SP-49 (cell line): ENCODE results near the gene RAB7A.

GRCh38 chr3:128145230-128145787 is 8.0 kb upstream of the EEFSEC start:
- PRO-cap: no peak

GRCh38 chr3:128231451-128231996 is 78.2 kb downstream of the EEFSEC start:
- PRO-cap: no peak

- PRO-cap: no peak
Observed at GRCh38 chr3:128254968-128255474, 101.7 kb downstream of the EEFSEC start.

DNA sequence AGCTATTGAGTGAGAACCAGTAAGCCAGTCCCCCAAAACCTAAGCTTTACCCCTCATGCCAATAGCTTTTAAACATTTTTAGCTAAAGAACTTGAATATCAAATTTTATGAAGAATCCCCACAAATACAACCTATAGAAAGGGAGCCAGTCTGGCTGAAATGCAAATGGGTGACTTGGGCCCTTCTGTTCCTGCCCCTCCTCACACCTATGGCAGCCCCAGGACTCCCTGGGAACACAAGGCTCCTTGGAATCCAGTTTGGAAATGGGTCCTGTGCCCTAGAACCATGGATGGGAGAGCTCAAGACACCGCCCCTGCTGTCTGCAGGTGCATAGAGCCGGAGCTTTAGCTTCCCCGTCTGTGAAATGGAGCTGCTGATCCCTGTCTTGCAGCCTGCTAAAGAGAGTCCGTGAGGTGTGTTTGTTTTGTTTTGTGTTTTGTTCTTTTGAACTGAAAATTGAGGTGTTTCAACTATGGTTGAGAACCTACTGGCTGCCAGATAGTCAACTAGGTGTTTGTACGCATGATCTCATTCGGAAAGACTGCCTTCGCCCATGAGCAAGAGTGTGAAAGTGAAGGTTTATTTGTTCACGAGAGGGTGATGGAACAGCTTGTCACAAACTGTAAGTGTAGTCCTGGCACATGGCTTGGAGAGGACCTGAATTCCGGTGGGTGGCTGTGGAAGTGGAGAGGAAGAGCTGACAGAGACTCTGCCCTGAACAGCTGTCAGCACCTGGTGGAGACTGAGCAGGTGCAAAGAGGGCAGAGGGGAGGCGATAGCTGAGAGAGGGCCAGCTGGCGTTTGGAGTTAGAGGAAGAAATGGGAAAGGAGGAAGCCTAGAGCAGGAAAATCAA is 155.5 kb downstream of the EEFSEC start:
- PRO-cap: no peak

DNA sequence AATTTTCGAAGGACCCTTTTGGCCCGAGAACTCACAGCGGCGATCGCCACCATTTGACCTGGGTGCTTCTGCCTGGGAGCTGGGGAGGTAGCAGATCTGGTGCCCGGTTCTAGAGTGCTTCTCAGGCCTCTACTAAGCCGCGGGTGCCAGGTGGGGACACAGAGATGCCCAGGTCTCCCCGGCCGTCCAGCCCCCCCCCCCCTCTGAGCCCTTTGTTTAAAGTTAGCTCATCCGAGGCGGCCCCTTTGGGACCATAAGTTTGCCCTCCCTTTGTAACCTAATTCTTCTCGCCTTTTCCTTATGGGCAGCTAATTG is 2.0 kb downstream of the GATA2 start:
- PRO-cap: no peak

DNA sequence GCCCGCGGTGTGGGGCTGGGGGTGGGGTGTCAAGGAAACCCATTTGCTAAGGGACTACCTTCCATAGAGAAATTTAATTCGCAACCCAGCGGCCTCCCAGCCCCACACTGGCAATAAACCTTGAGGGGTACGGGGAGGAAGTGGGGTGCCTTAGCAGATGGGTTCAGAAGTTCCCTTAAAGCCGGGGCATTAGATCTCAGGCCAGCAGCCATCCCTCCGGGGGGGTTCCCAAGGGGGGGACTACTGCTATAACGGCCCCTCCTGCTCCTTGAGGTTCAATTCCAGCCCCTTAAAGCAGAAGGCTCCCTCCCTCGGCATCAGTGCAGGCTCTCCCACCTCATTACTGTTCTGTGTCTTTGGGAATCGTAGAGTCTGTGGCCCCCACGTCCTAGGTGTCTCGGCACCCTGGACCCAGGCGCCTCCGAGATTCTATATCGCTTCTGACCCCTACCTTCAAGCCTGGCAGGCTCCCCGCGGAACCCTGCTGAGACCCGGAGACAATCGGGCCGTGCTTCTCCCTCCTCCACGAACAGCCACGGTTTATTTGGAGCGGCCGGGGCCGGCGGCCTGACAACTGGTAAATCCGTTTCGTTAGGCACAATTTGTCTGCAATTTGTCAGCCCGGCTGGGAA is 1.6 kb downstream of the GATA2 start:
- PRO-cap: no peak

DNA sequence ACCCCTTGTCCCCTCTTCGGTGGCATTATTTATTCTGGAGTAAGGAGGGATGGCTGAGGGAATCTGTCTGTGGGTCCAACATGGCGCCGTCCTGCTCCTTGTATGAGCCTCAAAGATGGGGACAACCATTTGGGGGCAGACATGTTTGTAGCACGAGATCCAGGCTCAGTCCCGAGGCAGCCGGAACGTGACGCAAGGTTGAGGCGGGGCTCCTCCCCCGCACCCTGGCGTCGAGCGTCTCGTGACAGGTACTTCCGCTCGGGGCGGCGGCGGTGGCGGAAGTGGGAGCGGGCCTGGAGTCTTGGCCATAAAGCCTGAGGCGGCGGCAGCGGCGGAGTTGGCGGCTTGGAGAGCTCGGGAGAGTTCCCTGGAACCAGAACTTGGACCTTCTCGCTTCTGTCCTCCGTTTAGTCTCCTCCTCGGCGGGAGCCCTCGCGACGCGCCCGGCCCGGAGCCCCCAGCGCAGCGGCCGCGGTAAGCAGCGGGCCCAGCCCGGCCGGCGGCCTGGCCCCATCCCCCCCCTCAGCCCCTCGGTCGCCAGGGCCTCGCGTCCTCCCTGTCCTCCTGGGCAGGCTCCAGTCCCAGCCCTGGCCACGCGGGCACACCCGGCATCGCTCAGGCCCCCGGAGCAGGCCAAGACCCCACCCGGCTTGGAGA is at the start of gene RAB7A:
TSS of gene RAB7A (plus strand) at position 298 of the 657 bp plus-strand sequence.
- PRO-cap: bidirectional peak, plus-strand start at position 334 of the sequence, minus-strand start at position 104 of the sequence

- PRO-cap: no peak
Observed at GRCh38 chr3:128800397-128800954, 74.5 kb downstream of the RAB7A start.

DNA sequence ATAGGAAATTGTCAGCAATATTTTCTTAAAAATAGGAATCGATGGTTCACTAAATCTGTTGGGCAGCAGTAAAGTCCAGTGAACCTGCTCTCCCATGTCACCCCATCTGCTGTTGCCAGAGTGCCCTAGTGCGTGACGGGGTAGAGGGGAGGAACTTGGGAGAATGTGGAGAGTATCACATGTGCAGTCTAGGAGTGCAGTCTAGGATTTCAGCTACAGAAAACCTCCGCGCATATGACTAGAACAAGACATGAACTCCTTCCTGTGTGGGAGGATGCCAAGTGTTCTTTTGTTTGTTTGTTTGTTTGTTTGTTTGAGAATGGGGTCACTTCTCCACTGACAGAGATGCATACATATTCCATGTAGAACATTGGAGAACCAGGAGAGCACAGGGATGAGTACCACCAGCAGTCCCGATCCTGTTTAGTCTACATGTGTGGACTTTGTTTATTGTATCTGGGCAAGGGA is 74.6 kb upstream of the ACAD9 start:
- PRO-cap: no peak

GRCh38 chr3:128807321-128807799 is 72.1 kb upstream of the ACAD9 start:
- PRO-cap: no peak

GRCh38 chr3:128864320-128865026 is 14.9 kb upstream of the ACAD9 start:
- PRO-cap: no peak

GRCh38 chr3:128884389-128884877 is 5.0 kb downstream of the ACAD9 start:
- PRO-cap: no peak

- PRO-cap: no peak
Observed at GRCh38 chr3:129039903-129040382, 20.6 kb upstream of the GP9 start.

DNA sequence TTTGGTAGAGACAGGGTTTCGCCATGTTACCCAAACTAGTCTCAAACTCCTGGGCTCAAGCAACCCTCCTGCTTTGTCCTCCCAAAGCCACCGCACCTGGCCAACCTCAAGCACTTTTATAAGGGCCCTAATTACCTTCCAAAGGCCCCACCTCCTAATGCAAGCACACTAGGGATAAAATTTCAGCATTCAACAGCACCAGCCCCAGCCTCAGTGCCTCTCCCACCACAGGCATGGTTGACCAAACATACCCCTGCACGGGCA is 4.1 kb downstream of the GP9 start:
- PRO-cap: no peak

- PRO-cap: no peak
Observed at GRCh38 chr3:129068445-129069064, 8.0 kb downstream of the GP9 start.

- PRO-cap: bidirectional peak, plus-strand start at chr3:129120829, minus-strand start at chr3:129120650
Observed at GRCh38 chr3:129120244-129121332, 1.0 kb downstream of the RAB43 start.

- PRO-cap: no peak
Observed at GRCh38 chr3:129277904-129278265, 785 bp upstream of the HMCES start.

- PRO-cap: no peak
Observed at GRCh38 chr3:129313305-129314582, 2.3 kb downstream of the H1-10 start.

GRCh38 chr3:129365191-129365675 is 49.1 kb upstream of the H1-10 start:
- PRO-cap: no peak

DNA sequence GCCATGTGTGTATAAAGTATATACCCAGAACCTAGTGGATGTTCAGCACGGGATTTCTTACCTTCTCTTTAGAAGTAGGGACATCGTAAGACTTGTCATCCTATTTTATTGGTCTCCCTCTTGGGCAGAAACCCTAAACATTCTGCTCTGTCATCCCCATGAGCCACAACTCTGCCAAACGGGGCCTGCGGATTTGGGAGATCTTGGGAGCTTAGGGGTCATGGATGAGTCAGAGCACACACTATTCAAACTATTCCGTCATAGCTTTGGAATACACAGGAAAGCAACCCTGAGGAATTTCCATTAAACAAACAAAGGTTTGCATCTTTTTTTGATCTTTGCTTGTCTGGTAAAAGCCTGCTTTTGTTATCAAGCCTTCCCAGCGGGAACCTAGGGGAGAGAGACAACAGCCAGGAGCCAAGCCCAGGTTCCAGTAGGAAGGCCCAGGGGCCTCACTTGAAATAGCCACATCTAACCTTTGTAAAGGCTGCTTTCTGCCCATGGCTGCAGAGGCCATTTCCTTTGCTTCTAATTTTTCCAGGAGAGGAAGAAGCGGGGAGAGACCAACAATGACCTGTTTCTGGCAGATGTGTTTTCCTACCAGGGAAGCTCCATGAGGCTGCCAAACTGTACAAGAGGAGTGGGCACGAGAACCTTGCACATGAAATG is 39.6 kb downstream of the EFCAB12 start:
- PRO-cap: no peak